Amniotic epithelial cell (primary cell): ENCODE data around the genes OR2C3, OR2T5 and ZNF672.

DNA sequence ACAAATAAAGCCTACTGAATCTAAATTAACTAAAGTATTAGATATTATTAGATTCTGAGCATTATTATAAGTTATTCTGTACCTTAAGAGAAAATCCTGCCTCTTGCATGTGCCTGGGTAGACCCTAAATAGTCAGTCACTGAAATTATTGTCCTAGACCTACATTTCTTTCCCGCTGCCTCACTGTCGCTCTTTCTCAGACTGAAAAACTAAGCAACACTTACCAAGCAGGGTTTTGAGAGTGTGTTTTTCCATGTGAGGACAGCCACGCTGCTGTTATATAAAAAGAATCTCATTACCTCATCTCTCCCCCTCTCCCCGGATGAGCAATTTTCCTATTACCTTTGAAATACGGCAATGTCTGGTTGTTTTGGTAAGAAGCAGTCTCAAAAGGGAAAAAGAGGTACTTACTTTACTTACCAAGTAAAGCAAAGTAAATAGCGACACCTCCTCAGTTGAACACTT lies 71.6 kb upstream of the ZNF124 start:
- RRBS, result no CpG with 5 or more reads among the region's 6 CpGs

- RRBS, result no CpG with 5 or more reads among the region's 7 CpGs
Measured at GRCh38 chr1:247323225-247323721, 8.4 kb downstream of the ZNF496 start.

DNA sequence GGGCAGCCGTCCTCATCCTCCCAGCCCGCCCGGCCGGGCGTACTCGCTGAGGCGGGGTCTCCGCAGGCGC lies 337 bp downstream of the ZNF496 start:
- RRBS, result 1% methylated on average over 9 of the region's 9 CpGs

GRCh38 chr1:247406982-247407735 lies 8.8 kb upstream of the NLRP3 start:
- RRBS, result no CpG with 5 or more reads among the region's 14 CpGs

GRCh38 chr1:247411540-247412024 lies 4.4 kb upstream of the NLRP3 start:
- RRBS, result no CpG with 5 or more reads among the region's 11 CpGs

DNA sequence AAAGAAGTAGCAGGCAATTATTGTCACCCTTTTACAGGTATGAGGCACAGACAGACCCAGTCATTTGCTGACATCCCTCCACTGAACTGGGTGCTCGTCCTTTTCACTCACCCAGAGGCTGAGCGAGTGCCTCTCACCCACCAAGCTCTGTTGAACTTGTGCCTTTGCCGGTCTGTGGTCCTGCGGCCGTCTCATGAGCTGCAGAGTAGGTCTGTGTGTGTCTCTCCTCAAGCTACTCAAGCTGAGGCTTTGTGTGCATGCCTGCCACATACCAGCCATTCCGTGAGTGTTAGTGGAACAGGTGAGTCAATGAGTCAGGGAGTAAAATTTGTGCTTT lies 635 bp upstream of the NLRP3 start:
- RRBS, result no CpG with 5 or more reads among the region's 6 CpGs

DNA sequence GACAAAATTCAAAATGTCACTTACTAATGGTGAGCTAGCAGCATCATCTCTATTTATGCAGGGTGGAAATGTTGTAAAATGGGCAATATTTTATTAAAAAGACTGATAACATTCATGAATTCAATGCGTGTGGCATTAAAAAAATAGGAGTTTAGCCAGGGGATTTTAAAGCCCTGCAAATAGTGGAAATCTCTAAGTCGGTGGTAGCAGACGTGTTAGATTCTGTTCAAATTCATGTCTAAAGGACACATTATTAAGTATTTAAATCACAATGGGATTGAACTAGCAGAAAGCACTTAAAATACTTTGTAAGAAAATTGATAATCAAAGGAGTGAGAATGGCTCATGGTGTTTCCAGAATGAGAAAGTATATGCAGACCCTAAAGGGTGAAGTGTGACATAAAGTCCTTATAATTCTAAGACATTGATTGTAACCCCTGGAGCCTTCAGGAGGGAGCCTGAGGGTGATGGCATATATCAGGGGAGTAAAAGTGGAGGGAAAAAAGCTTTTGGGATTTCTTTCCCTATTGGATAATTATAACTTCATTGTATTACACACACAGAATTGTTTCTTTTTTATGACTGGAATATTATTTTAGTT lies at the start of gene OR2C3:
Gene OR2C3, minus strand, starts transcription at position 297 of the 601 bp plus-strand sequence.
- RRBS, result no CpG with 5 or more reads among the region's 3 CpGs

DNA sequence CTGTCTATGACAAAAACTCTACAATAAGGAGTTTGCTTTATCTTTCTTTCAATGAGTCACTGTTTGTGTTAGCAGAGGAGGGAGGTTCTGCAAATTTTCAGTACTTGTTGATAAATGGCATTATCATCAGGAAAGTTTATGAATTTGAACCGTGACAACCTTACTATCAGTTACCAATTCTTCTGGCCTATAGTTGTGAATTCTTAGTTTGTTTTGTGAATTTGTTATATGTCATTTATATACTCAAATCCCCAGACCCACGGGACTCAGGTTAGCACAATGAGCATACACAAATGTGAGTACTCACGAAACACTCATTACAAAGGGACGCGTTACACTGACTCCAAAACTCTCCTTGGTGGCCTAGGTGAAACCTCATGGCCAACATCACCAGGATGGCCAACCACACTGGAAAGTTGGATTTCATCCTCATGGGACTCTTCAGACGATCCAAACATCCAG lies at the start of gene OR2T5:
Gene OR2T5, plus strand, starts transcription at position 378 of the 462 bp plus-strand sequence.
- RRBS, result no CpG with 5 or more reads among the region's 6 CpGs

DNA sequence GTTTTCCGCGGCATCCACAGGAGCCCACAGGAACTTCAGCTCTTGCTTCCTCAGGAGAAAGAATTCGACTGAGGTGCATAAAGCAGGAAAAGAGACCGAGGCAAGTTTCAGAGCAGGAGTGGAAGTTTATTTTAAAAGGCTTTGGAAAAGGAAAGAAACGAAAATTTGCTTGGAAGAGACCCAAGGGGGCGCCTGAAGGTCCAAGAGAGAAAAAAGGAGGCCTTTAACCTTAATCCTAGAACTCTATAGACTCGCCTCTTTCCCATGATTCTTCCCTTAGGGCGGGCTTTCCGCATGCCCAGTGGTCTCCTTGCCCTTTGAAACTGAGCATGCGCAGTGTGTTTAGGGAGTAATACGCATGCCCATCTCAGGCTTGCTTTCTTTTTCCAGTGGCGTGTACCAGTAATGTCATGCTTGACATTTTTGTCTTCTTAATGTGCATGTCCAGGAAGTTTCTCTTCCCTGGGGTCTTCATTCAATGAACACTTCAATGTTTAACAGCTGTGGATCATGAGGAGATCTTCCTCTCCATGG lies 24.6 kb downstream of the LYPD8 start:
- RRBS, result no CpG with 5 or more reads among the region's 12 CpGs

DNA sequence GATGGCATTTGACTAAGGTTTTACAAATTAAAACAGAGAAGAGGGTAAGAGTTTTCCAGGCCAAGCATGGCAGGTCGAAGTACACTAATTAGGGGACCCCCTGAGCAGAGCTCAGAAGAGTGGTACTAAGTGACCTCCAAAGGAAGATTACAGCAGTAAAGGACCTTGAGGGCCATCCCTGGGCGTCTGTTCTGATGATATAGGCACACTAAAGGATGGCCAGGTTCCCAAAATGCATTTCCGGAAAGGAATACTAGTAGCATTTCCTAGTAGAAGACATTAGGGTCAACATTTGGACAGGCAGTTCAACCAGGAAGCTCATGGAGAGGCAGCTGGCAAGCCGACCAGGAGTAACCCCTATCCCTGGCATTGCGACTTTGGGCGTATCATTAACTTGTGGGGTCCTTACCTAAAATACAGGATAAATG lies 634 bp upstream of the ZNF672 start:
- RRBS, result no CpG with 5 or more reads among the region's 6 CpGs

- RRBS, result 2% methylated on average over 38 of the region's 105 CpGs
Measured at GRCh38 chr1:248838130-248839321, at the start of gene ZNF672. Gene ZNF672 (plus strand): TSS chr1:248838224.

DNA sequence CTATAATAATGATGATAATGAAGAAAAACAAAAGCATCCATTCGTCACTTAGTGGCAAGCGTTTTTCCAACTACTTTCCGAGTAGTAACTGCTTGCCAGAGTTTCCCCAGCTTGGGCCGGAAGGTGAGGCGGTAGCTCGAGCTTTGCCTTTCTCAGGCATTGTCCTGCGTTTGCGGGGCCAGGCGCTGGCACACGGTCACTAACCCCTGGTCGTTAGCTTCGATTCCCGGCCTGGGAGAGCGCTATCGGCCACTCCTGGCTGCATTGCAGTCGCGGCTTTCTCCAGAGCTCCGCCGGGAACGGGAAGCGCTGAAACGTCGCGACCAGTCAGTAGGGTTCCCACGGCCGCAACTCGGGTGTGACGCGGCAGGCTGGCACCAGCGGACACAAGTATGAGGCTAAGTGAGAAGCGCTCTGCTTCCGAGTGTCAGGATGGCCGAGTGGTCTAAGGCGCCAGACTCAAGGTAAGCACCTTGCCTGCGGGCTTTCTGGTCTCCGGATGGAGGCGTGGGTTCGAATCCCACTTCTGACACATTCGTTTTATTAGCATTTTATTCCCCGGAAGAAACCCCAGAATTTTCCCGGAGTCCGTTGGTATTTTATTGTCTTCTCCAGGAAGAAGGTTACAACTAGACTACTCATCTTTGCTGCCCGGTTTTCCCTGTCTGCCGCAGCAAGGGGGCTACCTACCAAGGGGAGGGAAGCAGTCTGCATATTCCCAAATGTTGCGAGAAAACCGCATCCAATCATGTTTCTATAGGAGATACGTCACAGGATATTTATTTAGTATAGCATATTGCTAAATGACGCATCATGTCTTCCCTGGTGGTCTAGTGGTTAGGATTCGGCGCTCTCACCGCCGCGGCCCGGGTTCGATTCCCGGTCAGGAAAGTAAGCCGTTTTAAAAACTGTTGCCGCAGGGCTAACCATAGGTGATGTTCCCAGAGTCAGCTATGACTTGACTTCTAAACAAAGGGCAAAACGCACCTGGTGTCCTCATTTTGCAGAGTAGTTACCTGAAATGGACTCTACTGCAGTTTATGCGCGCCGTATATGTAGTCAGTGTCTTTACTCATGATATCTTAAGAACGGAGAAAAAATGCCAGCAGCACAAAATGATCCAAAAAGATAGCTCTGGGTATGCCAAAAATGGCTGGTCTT lies 14.9 kb upstream of the ZNF692 start:
- RRBS, result 2% methylated on average over 10 of the region's 63 CpGs